Measurements from ENCODE around the gene ARFGAP2.

DNA sequence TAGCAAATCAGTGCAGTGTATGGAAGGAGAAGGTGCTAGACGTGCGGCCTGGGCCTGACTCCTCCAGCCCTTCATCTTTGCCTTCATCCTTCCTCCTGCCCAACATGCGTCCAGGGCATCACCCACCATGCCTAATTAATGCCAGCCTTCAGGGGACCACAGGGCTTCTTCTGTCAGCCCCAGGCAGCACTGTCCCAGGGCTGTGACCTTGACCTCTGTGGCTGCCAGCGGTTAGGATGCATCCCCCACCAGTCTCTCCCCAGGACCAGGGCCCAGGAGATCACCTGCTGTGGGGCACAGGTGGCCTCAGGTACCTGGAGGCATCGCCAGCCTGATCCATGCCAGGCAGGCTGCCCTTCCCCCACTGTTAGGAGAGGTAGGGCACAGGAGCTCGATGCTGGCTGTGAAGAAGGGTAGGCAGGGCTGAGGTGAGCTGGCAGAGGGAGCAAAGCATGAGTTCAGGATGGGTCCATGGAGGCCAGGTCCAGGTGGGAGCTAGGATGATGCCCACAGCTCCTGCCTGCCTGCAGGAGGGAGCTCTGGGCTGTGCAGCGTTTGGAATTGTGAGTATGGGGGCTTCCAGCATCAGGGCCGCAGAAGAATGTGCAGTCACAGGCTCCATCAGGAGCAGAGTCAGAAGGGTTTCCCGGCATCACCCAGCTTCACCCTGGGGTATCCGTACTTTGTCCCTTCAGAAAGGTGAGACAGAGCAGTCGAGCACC is 16.6 kb upstream of the MDK start:
- RRBS: no CpG with 5 or more reads among the region's 11 CpGs

DNA sequence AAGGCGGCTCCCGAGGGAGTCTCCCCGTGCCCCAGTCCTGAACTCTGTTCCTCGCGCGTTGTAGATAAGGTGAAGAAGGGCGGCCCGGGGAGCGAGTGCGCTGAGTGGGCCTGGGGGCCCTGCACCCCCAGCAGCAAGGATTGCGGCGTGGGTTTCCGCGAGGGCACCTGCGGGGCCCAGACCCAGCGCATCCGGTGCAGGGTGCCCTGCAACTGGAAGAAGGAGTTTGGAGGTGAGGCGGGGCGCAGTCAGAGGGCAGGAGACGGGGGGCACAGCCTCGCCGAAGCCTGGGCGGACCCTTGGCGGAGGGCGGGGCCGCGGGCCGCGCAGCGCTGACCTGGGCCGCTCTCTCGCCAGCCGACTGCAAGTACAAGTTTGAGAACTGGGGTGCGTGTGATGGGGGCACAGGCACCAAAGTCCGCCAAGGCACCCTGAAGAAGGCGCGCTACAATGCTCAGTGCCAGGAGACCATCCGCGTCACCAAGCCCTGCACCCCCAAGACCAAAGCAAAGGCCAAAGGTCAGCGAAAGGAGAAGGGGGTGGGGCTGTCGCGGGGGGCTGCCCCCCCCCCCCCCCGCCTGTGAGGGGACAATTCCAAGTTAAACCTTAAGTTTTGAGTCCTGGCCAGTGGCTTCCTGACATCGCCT is 884 bp downstream of the MDK start:
- RRBS: 8% methylated on average over 7 of the region's 44 CpGs

DNA sequence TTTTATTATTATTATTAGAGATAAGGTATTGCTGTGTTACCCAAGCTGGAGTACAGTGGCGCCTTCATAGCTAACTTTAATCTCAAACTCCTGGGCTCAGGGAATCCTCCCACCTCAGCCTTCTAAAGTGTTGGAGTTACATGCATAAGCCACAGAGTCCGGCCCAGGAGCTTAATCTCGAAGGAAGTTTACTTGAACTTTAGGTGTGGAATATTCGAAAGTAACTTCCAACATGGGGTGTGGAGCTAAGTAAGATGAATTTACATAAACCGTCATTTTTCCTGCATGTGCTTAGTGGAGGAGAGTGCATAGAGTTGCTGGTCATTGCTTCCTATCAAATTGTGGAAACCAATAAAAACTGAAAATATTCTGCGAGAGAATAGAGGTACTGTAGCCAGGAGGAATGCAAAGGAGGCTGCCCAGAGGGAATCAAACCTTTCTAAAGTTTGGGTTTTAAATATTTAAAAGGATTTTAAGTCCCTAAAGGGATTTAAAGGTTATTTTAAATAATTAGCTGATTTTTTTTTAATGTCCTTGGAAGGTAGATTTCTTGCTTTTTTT is 1.5 kb downstream of the ATG13 start:
- RRBS: no CpG with 5 or more reads among the region's 6 CpGs

- RRBS: no CpG with 5 or more reads among the region's 17 CpGs
Measured at GRCh38 chr11:46676327-46677187, 23.9 kb downstream of the ARHGAP1 start.

GRCh38 chr11:46680841-46681252 is 19.6 kb downstream of the ARHGAP1 start:
- RRBS: 100% methylated on average over 1 of the region's 20 CpGs

DNA sequence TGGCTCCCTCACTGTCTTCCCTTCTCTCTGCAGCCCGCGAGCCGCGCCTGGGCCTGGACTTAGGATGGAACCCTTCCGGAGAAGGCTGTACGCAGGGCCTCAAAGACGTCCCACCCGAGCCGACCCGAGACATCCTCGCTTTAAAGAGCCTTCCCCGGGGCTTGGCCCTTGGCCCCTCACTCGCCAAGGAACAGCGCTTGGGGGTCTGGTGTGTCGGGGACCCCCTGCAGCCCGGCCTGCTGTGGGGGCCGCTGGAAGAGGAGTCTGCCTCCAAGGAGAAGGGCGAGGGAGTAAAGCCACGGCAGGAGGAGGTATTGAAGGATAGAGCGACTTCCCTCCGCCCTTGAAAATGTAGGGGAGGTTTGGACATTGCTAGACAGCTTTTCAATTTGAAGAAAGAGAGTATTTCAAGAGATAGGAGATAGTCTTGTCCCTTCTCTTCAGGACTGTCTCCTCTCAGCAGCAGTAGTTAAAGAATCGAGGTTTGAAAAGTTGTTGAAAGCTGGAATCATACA is 592 bp downstream of the ZNF408 start:
- RRBS: 3% methylated on average over 9 of the region's 22 CpGs

- RRBS: no CpG with 5 or more reads among the region's 5 CpGs
Measured at GRCh38 chr11:46759215-46759453, 40.1 kb downstream of the F2 start.

DNA sequence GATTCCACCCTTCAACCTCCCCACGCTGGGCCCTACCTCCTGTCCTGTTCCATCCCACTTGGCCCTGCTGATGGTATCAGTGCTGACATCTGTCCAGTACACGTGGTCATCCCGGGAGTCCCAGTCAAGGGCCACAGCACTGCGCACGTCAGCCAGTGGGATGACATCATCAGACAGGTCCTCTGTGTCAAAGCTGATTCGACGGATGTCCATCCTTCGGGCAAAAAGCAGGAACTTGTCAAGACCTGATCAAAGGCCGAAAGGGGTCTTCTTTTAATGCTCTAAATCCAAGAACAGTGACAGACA is 32.1 kb downstream of the LRP4 start:
- RRBS: no CpG with 5 or more reads among the region's 9 CpGs

DNA sequence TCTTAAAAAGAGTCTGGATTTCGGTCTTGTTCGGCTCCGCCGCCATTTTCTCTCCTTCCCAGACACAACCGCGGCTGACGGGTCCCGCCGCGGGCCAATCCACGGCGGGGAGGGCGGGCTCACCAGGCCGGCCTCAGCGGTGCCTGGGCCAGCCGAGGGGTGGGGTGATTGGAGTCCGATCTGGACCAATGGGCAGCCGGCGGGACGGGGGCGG is at the start of gene ARFGAP2:
Gene ARFGAP2, minus strand, starts transcription at position 72 of the 214 bp plus-strand sequence.
- RRBS: 2% methylated on average over 8 of the region's 21 CpGs

DNA sequence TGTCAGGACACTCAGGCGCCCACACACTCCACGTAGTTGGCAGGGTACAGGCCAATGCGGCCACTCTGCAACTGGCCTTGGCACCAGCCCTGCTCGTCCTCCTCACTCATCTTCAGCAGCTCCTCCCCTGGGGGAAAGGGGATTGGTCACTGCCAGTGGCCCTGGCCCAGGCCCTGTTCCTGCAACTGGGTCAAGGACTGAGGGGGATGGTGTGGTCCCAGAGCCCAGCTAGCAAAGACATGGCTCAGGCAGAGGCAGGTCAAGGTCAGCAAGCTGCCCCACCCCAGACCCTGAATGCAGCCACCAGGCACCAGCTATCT is 1.2 kb upstream of the ARFGAP2 start:
- RRBS: no CpG with 5 or more reads among the region's 4 CpGs

DNA sequence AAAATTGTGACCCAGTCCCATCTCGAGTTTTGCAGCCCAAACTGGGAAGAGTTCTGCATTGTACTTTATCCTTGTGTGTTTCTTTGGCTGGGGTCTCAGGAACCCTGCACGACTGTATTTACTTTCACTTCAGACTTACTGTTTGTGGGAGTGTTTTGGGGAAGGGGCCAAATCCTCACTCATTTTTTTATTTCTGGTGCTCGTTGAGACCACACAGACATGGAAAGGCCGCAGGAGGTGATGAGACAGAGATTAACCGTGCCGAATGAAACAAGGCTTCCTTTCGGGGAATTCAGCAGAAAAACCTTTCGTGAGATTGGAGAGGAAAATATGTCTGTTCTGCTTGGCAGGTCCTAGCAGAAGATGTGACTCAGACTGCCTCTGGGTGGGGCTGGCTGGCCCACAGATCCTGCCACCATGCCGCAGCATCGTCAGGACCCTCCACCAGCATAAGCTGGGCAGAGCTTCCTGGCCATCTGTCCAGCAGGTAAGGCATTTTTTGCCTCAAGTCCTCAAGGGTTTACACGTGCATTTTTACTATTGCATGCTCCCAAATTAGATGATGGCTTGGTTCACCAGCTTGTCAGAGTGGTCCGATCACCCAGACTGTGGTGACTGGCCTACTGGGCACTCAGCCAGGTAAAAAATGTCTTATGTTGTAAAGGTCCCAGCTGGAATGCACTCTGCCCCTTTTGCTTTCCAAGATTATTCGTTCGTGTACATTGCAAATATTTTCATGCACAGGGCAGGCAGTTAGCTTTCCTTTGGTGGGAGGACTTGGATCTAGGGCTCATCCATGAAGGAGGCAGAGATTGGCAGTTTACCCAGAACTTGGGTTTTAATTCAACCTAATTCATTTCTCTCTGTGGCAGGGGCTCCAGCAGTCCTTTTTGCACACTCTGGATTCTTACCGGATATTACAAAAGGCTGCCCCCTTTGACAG is 1.5 kb downstream of the DDB2 start:
- RRBS: no CpG with 5 or more reads among the region's 15 CpGs

DNA sequence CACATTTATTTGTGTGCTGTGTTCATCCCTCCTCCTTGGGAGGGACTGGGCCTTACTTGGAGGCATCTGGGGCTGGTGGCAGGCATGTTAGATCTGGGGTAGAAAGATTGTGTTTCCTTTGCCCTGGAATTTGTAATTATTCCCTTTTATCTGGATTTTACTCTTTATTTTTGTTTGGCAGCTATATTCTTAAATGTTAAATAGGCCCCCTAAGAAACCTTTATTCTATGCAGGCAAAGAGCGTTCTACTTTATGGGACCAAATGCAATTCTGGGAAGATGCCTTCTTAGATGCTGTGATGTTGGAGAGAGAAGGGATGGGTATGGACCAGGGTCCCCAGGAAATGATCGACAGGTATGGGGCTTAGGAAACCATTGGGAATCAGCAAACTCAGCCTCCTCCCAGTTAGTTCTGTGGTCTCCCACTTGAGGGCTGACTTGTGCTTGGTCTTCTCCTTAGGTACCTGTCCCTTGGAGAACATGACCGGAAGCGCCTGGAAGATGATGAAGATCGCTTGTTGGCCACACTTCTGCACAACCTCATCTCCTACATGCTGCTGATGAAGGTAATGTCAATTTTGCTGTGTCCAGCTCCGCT is 43.4 kb downstream of the MYBPC3 start:
- RRBS: no CpG with 5 or more reads among the region's 6 CpGs

DNA sequence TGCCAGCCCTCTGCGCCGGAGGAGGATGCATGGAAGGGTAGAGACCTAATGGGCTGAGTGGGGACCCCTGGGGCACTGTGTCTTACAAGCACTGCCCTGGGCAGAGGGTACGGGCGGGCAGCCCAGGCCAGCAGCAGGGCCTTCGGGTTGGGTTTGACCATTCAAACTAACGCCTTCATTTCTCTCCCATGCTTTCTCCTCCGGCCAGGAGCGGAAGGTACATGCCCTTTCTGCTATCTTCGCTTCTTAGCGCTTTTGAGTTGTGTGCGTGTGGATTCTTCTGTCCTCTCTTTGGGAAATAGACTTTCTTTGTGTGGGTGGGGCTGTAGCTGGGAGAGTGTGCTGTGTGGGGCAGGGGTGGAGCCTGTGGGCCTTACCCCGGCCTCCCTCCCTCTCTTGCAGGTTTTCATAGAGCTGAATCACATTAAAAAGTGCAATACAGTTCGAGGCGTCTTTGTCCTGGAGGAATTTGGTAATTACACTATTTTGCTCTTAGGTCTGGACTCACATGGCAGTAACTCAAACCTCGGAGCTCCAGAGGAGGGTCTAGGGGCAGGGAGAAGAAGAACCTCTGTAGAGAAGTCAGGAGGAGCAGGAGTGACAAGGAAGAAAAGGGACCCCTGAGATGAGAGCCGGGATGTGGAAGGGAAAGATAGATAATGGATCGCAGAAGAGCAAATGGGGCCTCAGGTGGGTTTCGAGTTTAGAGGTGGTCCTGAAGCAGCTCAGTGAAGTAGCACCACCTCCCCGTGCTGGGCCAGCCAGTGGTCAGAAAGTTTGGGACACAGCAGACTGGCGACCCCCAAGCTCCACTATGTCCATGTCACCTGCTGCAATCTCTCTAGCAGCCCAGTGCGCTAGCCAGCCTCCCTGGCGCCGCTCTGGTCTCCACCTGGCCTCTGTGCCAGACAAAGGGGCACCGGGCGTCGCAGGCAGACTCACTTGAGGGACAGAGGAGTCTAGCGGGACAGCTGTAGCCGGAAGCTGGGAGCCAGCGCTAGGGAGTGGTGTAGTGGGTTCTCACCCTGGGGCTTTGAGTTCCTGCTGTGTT is 25.8 kb downstream of the MYBPC3 start:
- RRBS: 94% methylated on average over 5 of the region's 29 CpGs

- RRBS: no CpG with 5 or more reads among the region's 20 CpGs
Measured at GRCh38 chr11:47342939-47343495, 9.5 kb downstream of the MYBPC3 start.

- RRBS: no CpG with 5 or more reads among the region's 11 CpGs
Measured at GRCh38 chr11:47357260-47357805, 4.8 kb upstream of the MYBPC3 start.

GRCh38 chr11:47374323-47374954 is 3.9 kb downstream of the SPI1 start:
- RRBS: no CpG with 5 or more reads among the region's 13 CpGs

DNA sequence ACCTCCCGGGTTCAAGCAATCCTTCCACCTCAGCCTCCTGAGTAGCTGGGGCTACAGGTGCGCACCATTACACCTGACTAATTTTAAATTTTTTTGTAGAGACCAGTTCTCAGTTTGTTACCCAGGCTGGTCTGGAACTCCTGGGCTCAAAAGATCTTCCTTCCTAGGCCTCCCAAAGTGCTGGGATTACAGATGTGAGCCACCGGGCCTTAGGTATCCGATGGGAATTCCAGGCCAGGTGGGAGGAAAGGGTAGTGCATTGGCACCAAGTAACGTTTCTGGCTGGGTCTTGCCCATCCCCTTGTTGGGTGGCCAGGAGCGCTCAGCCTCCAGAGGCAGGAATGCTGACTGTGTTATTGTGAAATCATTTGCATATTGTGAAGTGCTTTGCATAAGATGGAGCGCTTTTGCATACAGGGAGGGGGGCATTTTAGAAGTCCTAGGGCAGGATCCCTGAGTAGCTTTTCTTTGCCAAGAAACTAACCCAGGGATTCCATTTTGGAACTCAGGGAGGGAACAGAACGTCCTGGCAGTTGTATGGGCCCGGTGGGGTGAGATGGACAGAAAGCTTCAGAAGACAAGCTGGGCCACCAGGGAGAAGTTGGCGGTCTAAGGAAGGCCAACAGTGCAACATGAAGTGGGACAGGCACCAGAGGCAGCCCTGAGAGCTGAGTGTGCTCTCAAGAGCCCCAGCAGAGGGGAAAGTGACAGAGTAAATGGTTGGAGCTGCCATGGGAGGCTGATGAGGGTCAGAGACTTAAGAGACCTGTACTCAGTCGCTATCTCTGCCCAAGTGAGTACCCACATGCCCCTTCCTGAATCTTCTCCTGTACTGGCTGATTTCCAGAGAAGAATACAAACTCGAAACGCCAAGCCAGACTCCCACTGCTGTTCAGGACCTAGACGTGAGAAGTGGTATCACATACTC is 1.4 kb upstream of the SLC39A13 start:
- RRBS: no CpG with 5 or more reads among the region's 14 CpGs

- RRBS: no CpG with 5 or more reads among the region's 6 CpGs
Measured at GRCh38 chr11:47591846-47592409, 2.3 kb downstream of the C1QTNF4 start.

GRCh38 chr11:47611383-47611938 is 17.2 kb upstream of the C1QTNF4 start:
- RRBS: no CpG with 5 or more reads among the region's 6 CpGs

DNA sequence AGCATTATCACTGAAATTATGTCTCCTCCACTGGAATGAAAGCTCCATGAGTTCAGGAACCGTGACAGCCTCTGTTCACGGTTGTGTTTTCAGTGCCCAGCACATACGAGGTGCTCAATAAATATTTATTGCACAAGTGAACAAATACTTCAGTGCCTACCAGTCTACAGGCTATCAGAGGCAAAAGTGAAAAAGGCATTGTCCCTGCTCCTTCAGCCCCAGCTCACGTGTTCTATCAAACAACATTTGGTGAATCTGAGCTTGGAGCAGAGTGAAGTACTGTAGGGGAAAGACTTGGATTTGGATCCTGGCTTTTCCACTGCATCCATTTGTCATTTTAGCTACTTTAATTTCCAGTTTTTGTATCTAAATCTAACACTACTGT is 1.1 kb upstream of the MTCH2 start:
- RRBS: no CpG with 5 or more reads among the region's 4 CpGs